GM23338 (cell line): ENCODE results near the gene STX16.

GRCh38 chr20:57409647-57410021 lies 18.4 kb downstream of the RBM38 start:
- PRO-cap: no peak
- RAMPAGE, long total RNA: no peak

DNA sequence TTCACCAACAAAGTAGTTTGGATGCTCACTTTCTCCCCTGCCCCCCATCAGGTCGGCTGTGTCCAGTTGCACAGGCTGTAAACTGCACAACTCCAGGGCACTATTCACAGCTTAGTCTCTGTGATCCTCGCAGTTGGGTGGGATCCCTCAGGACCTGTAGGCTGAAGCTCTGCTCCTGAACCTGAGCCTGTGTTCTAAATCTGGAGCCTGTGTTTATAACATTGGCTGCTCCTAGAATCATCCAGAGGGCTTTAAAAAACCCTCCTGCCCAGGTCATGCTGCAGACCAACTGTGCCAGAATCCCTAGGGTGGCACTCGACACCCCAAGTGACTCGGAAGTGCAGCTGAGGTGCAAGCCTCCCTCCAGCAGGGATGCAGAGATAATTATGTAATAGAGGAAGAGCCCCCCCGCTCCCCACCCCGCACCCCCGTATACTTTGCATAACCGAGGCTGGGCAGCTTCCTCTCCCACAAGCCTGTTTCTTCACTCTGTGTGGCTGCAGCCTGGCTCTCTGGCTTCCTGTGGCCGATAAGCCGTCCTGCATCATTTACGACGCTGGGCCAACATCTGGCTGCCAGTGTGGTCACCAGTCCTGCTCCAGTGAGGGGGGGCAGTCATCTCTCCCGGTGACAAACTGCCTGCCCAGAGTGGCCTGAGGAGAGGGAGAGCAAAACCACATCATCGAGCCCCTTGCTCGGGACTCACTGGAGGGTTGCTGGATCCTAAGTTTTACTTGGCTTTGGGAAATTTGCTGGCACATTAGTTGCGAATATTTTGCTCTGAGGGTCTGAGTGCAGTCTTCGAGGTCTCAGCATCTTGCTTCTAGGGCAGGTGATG lies 59.1 kb downstream of the RBM38 start:
- PRO-cap: no peak
- RAMPAGE, long total RNA: no peak

DNA sequence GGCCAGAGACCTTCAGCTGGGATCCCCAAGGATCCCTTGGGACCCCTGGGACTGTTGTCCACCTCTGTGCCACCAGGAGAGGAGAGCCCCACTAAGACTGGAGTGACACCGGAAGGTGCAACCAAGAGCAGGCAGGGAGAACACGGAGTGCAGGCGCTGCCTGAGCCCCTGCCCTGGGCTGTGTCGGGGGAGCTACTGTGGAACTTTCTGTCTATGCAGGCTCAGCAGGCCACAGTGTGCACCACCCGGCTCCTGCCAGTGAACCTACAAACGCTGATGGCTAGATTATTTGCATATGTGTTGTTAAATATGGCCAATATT lies 43.5 kb downstream of the CTCFL start:
- PRO-cap: no peak
- RAMPAGE, long total RNA: no peak

- PRO-cap: no peak
- RAMPAGE, long total RNA: no peak
These were observed 978 bp upstream of the PCK1 start for GRCh38 chr20:57559903-57560361.

DNA sequence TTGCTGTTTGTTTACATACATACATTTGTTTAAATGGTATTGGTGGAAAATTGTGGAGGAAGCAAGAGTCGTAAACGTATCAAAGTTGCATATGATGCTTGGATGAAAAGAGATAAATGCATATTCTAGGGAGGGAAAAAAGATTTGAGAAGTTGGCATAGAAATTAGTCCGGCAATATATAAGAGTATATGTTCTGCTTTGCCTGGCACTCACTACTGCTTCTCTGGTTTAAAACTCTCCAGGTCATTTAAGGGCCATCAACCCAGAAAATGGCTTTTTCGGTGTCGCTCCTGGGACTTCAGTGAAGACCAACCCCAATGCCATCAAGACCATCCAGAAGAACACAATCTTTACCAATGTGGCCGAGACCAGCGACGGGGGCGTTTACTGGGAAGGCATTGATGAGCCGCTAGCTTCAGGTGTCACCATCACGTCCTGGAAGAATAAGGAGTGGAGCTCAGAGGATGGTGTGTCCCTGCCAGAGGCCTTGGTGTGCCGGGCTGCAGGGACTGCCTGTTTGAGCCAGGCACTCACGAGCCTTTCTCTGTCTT lies 3.1 kb downstream of the PCK1 start:
- PRO-cap: no peak
- RAMPAGE, long total RNA: no peak

DNA sequence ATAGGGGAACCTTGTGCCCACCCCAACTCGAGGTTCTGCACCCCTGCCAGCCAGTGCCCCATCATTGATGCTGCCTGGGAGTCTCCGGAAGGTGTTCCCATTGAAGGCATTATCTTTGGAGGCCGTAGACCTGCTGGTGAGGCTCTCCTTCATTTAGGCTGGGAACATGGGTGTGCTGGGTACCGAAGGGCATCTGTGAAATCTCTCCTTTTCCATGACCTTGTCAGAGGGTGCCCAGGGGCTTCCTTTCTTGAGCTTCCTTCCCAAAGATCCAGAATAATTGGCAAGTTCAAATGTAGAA lies 3.5 kb downstream of the PCK1 start:
- PRO-cap: no peak
- RAMPAGE, long total RNA: no peak

DNA sequence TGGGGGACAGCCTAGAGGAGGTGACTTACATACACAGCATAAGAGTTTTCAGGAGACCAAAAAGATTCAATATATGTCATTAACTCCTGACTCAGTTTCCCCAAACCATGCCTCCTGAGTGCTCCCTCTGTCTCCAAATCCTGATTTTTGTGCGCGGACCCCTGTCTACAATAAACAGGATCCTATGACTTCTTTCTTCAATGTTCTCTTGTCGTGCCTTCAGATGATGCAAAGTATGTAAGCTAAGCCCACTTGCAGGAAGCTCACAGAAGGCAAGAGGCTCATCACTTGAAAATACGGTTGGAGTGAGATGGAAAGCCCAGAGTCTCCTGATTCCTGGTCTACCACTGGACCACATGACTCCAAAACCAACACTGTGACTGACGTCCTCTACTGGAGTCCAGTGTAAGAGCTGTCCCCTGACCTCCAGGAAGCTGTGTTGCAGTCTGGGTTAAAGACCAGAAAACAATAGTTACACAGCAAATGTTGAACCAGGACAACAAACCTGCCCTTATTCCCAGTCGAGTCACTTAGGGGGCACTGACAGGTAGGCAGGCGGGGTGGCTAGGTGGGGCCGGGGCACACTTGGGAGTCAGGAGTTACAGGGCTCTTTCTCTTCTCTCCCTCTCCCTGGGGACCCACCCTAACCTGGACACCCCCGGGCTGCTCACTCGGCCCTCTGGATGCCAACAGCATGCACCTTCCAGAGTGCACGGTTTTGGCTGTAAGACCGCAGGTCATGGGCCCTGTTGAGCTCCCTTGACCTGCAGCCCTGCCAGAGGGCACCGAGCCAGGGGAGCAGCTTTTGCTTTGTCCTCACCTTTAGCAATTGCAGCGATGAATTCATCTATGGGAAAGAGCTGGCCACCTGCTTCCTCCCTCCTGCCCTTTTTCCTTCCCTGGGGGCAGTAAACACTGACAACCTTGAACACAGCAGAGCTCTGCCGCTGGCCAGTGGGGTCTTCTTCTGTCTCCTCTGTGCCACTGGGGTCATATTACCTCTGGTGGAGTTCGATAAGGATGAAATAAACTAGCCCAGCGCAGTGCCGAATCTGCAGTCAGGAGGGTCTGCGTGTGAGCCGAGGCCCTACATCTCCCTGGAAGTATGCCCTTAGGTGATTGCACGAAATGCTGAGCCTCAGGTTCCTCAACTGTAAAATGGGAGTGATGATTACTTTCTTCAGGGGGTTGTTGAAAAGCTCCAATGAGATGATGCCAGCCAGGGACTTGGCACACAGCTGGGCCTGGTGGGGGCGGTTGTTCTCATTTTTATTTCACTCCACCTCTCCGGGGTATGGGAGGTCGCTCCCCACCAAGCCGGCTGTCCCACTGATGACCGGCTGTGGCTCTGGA lies 7.5 kb downstream of the PCK1 start:
- PRO-cap: no peak
- RAMPAGE, long total RNA: no peak

- PRO-cap: no peak
- RAMPAGE, long total RNA: no peak
These were observed 32.4 kb downstream of the PMEPA1 start for GRCh38 chr20:57677117-57678087.

- PRO-cap: bidirectional peak, plus-strand start at chr20:57718735, minus-strand start at chr20:57718517; bidirectional peak, plus-strand start at chr20:57718924, minus-strand start at chr20:57718881
- RAMPAGE, long total RNA: no peak
These were observed 8.7 kb upstream of the PMEPA1 start for GRCh38 chr20:57718388-57719131.

GRCh38 chr20:57772577-57772958 lies 62.8 kb upstream of the PMEPA1 start:
- PRO-cap: no peak
- RAMPAGE, long total RNA: no peak

DNA sequence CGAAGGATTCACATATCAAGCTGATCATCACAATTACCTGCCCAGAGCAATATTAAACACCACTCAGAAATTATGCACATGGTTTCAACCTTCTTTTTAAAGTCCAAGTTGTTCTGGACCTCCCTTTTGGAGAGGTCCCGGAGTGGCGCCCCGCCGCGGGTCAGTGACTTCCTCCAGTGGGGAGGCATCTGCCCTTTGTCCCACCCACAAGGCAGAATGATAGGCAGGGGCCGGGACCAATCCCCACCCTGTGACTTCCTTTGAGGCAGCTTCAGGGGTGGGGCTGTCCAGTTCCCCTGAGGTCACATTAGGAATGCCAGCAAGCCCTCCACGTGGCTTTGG lies 129.3 kb upstream of the C20orf85 start:
- PRO-cap: no peak
- RAMPAGE, long total RNA: no peak

GRCh38 chr20:58074186-58074562 lies 76.5 kb upstream of the C20orf85 start:
- PRO-cap: no peak
- RAMPAGE, long total RNA: no peak

DNA sequence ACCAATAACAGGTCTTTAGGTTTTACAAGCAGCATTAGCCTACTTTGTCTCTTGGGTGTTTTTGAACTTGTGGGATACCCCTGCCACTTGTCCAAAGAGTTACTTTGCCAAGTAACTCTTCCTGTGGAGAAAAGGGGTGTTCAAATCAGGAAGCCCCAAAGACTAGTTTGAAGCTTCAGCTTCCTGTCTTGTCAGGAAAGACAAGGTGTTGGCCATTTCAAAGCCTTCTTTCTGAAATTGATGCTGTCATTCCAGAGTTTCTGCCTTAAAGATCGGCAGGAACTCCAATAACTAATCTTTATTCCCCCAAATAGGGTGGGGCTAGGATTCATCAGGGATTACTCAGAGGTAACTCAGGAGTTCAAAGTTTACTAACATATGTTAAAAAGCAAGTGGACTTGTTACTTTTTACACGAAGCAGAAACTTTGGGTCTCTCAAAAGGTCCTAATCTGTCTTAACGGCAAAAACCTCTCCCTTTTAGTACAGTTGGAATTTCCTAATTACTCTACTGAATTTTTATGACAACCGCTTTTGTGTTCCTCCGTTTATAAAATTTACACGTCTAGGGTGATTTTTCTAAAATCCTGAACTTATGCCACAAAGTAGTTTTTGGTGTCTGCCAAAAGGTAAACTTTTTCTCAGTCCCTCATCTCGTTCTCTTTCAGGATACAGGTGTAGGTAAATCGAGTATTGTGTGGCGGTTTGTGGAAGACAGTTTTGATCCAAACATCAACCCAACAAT lies 1.0 kb downstream of the RAB22A start:
- PRO-cap: no peak
- RAMPAGE, long total RNA: no peak

DNA sequence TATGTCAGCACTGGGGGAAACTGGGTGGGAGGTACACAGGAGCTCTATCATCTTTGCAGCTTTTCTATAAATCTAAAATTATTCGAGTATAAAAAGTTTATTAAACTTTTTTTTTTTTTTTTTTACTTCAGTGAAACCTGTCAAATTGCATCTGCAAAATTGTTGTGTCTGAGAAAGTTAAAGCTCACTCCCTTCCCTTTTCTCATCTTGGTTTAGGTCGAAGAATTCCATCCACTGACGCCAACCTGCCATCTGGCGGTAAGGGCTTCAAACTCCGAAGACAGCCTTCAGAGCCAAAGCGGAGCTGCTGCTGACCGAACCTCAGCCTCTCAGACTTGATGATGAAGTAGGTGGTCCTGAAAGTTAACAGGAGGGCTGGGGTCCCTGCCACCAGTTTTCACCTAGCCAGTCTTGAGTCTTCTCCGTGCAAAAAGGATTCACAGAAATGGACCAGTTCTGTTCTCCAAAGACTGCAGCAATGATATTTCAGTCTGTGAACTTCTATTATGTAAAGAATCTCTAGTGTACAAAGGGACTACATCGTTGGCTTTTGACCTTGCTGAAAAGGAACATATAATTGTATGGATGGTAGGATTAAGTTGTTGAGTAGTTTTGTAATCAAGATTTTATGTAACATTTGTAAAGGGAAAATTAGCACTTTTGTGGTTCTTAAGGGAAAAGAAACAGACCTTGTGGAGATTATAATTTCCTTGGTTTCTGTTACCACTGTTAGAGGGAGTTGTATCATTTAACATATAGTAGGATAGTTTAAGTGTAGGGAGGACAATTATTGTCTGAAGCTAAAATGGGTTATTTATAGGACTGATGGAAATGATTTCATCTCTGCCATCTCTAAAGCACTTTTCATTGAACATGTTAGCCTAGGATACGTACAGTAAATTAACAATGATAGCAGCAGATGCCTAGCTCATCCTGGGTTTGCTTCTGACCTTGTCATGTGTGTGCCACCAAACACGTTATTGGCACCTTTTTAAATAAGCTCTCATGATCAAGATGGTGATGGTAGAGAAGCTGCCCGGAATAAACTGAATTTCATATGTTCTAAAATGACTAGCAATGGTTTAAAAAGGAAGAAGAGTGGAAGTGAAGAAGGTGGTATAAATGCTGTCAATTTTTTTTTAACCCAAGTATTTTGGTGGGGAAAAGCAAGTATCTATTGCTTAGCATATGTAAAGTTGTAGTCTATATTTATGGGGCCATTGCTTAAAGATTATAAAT lies 29.2 kb upstream of the VAPB start:
- PRO-cap: no peak
- RAMPAGE, long total RNA: no peak

DNA sequence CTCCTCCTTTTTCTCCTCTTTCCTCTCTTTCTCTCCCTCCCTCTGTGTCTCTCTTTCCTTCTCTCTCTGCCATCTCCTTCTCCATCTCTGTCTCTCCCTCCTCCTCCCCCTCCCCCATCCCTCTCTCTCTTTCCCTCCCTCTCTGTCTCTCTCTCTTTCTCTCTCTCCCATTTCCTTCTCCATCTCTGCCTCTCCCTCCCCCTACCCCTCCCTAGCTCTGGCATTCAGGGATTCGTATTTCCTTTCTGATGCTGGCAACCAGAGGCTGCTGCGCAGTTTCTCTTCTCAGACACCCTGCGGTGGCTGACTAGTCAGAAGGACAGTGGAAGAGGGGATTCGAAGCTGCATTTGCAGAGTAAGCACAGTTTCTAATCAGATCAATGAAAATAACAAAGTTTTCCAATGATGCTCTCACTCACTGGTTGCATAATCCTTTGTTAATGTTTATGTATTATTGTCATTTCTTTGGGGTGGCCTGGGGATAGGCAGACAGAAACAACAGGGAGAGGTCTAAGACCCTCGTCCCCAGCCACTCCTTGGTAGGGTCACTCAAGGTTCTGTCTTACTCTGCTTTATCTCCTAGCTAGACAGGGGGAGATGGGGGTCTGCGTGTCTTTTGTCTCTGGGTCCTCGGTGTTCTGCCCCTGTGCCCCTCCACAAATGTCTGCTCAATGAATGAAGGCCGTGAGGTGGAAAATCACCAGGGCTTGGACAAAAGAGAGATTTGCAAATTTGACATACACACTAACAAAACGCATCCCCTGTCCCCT lies 13.5 kb upstream of the VAPB start:
- PRO-cap: unidirectional peak, plus-strand start at position 288 of the sequence
- RAMPAGE, long total RNA: no peak

DNA sequence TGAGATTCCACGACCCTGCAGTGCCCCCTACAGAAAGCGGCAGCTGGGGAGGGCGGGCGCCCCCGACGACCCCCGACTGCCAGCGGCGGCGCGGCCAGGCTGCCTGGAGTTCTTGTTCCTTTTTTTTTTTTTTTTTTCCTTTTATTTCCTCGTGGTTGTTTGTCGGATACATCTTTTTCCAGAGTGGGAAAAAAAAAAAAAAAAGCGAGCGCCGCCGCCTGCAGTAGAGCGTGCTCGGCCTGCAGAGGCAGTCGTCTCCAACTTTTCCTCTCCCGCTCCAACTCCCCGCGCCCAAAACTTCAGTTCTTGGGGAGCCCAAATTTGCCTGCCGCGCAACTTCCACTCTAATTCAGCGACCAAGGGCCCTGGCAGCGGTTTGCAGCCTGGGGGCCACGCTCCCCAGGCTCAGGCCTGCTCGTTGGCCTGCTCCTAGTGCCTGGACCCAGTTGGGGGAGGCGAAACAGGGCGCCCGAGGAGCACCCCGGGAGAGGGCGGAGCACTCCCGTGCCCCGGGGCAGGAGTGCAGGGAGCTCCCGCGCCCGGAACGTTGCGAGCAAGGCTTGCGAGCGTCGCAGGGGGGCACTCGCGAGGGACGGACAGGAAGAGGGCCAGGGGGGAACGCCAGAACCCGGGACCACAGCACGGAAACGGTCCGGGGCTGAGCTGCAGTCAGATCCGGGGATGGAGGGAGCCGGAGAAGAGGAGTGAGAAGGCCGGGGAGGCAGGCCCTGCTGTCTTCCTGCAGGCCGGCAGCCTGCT lies at the start of gene STX16:
Gene STX16 (plus strand): TSS at position 672 of the 759 bp plus-strand sequence.
- PRO-cap: bidirectional peak, plus-strand start at position 302 of the sequence, minus-strand start at position 114 of the sequence; bidirectional peak, plus-strand start at position 347 of the sequence, minus-strand start at position 351 of the sequence; bidirectional peak, plus-strand start at position 672 of the sequence, minus-strand start at position 522 of the sequence
- RAMPAGE, long total RNA: no peak

DNA sequence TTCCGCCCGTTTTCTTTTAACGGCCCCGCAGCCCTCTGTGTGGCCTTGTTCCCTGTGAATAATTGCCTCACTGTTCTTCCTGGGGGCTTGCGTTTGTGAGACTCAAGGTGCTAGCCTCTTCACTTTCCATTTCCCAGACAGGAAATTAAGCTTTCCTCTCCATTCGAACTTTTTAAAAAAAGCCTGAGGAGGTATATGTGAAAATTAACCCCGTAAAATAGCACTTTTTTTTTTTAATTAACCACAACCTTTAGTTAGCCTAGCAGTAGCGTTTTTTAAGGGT lies 1.5 kb downstream of the STX16 start:
- PRO-cap: bidirectional peak, plus-strand start at position 73 of the sequence, minus-strand start at position 72 of the sequence
- RAMPAGE, long total RNA: no peak

- PRO-cap: no peak
- RAMPAGE, long total RNA: no peak
These were observed 49.7 kb upstream of the GNAS start for GRCh38 chr20:58841567-58841852.

GRCh38 chr20:58855959-58856438 lies 35.2 kb upstream of the GNAS start:
- PRO-cap: no peak
- RAMPAGE, long total RNA: no peak

GRCh38 chr20:58890720-58891211 lies 455 bp upstream of the GNAS start:
- PRO-cap: bidirectional peak, plus-strand start at chr20:58891003, minus-strand start at chr20:58890887
- RAMPAGE, long total RNA: no peak